Sigmoid colon (tissue), 4 donors: ENCODE measurements around the genes GULP1 and ANKAR.

GRCh38 chr2:187547229-187548230, 6.7 kb downstream of the TFPI start:
- PRO-cap: no peak
- RAMPAGE, long total RNA, 4 experiments: no peak in any of the 4 experiments

DNA sequence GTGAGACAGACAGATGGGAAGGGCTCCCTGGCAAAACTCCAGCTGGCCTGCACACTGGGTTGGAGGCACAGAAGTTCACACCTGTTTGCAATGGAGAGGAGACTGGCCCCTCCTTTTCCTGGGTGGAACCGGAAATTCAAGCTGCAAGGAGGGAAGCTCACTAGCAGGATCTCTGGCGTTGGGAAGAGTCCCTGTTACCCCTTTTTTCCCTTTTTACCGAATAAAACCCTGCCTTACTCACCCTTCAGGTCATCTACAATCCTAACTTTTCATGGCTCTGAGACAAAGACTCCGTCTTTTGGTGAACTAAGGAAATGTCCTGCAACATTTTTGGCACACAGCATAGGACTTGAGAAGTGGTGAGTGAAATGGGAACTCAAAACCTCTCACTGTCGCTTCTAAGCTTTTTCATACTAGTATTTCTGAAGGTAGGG, 100.4 kb upstream of the TFPI start:
- PRO-cap: no peak
- RAMPAGE, long total RNA, 4 experiments: no peak in any of the 4 experiments

DNA sequence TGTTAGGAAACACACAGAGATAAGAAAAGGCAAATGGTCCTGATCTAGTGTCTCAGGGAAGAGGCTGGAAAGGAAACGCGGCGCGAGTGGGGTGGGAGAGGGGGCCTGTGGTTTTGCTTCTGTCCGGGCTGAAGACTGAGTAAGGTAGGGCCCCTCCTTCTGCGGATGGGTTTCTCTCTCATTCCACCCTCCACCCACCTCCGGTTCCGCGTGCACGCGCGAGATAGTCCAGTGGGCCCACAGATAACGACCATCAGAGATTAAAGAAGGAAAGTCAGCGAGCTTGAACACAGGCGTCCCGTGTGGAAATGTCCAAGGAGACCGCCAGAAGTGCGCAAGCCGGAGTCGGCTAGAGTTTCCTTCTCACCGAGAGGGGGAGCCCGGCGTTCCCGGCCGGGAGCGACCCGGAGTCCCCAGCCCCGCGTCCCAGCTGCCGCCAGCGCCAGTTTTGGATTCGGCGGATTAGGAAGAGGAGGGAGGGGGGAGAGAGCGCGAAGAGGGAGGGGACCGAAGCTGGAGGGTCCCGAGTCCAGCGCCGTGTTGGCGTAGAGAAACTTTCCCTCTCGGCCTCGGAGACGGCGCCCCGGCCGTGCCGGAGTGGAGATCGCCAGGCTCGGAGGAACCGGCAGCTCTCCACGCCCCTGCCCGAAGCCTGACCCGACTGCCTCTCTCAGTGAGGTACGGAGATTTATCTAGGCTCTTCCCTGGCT, at the start of gene GULP1:
TSS of gene GULP1 (plus strand) at position 386 of the 710 bp plus-strand sequence.
- PRO-cap: bidirectional peak, plus-strand start at position 465 of the sequence, minus-strand start at position 428 of the sequence
- RAMPAGE, long total RNA, 4 experiments: start-site peak on the plus strand in 4 of 4 experiments, centred at positions 205 to 466 of the sequence, 21 to 399 reads per replicate

DNA sequence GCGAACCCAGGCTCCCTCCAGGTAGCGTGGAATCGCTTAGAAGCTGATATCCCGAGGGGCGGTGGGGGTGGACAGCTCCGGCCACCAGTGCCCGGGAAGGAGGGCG, 378 bp downstream of the GULP1 start:
- PRO-cap: no peak
- RAMPAGE, long total RNA, 4 experiments: no peak in any of the 4 experiments

DNA sequence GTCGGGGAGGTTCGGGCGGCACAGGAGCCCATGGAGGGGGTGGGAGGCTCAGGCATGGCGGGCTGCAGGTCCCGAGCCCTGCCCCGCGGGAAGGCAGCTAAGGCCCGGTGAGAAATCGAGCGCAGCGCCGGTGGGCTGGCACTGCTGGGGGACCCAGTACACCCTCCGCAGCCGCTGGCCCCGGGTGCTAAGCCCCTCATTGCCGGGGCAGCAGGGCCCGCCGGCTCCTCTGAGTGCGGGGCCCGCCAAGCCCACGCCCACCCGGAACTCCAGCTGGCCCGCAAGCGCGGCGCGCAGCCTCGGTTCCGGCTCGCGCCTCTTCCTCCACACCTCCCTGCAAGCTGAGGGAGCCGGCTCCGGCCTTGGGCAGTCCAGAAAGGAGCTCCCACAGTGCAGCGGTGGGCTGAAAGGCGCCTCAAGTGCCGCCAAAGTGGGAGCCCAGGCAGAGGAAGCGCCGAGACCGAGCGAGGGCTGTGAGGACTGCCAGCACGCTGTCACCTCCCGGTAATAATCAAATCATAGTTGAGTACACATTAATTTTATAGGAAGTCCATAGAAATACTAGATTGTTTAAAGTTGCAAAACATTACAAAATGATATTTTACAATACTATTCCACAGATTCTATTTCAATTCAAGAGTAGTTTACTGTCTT, 314.9 kb downstream of the GULP1 start:
- PRO-cap: no peak
- RAMPAGE, long total RNA, 4 experiments: no peak in any of the 4 experiments

- PRO-cap: no peak
- RAMPAGE, long total RNA, 4 experiments: no peak in any of the 4 experiments
Observed at GRCh38 chr2:188902984-188903238, 71.3 kb upstream of the COL3A1 start.

DNA sequence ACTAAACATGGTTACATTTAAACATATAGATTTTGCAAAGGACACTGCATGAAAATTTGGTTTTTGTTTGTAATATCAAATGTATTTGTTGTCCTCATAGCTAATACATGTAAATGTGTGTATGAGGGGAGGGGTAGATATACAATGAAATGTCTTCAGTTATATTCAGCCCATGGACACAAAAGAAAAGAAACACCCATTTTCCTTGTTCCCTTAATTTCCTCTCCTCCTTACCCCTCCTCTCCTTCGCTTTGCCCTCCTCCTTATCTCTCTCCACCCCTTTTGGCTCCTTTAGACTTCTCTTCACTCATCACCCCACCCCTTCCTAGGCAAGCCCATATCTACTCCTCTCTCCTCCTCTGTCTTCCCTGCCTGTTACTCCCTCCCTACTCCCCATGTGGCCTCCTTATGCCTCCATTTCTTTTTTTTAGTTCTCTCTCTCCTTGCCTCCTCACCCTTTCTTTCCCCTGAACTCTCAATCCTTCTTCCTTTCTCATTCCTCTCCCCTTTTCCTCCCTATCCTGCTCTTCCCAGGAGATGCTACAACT, 1.5 kb downstream of the COL3A1 start:
- PRO-cap: bidirectional peak, plus-strand start at position 371 of the sequence, minus-strand start at position 180 of the sequence
- RAMPAGE, long total RNA, 4 experiments: no peak in any of the 4 experiments

GRCh38 chr2:188976534-188977129, 2.5 kb downstream of the COL3A1 start:
- PRO-cap: no peak
- RAMPAGE, long total RNA, 4 experiments: no peak in any of the 4 experiments

DNA sequence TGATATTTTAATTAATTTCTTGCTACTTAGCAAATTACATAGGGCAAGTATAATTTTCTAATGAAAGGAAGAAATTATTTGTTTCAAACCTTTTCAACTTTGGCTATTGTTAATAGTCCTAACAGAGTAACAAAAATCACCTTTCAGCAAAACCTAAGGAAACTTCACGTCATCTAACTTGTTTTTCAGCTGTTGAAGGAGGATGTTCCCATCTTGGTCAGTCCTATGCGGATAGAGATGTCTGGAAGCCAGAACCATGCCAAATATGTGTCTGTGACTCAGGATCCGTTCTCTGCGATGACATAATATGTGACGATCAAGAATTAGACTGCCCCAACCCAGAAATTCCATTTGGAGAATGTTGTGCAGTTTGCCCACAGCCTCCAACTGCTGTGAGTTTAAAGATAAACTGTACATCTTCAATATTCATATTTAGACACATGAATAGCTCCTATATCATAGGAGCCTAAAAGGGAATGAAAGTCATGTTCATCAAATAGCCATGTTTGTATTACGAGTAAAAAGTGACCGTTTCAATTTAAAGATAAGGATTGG, 10.5 kb downstream of the COL3A1 start:
- PRO-cap: bidirectional peak, plus-strand start at position 350 of the sequence, minus-strand start at position 175 of the sequence
- RAMPAGE, long total RNA, 4 experiments: no peak in any of the 4 experiments

DNA sequence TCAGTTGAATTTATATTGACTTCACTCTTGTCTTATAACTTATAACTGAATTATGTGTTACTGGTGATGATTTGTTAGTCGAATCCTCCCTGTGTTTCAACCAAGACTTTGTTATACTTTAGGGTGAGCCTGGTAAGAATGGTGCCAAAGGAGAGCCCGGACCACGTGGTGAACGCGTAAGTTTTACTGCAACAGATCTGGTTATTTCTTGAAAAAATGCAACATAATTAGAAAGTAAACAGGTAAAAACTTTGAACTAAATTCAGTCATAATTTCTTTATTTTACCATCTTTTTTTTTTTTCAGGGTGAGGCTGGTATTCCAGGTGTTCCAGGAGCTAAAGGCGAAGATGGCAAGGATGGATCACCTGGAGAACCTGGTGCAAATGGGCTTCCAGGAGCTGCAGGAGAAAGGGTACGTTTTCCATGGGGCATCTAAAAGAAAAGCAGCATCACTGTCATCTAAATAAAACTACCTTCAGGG, 20.3 kb downstream of the COL3A1 start:
- PRO-cap: no peak
- RAMPAGE, long total RNA, 4 experiments: start-site peak on the plus strand in 1 of 4 experiments, centred at position 355 of the sequence, 527 reads per replicate

GRCh38 chr2:189217412-189217994, 37.9 kb upstream of the COL5A2 start:
- PRO-cap: no peak
- RAMPAGE, long total RNA, 4 experiments: no peak in any of the 4 experiments

DNA sequence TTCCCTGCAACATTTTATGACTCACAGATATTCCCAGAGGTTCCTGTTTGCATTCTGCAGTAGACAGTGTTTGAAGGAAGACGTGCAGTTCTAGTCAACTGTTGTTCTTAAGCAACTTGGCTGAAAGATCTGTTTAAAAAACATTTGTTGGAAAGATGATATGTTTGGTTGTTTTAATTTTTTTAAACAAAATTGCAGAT, 103.5 kb upstream of the WDR75 start:
- PRO-cap: no peak
- RAMPAGE, long total RNA, 4 experiments: no peak in any of the 4 experiments

- PRO-cap: unidirectional peak, plus-strand start at chr2:189674607
- RAMPAGE, long total RNA, 4 experiments: start-site peak on the plus strand in 2 of 4 experiments, at chr2:189674535-189674704 at its widest, 28 to 55 reads per replicate
Observed at GRCh38 chr2:189673916-189675337, at the start of gene ANKAR. Gene ANKAR, plus strand, starts transcription at chr2:189674670.

DNA sequence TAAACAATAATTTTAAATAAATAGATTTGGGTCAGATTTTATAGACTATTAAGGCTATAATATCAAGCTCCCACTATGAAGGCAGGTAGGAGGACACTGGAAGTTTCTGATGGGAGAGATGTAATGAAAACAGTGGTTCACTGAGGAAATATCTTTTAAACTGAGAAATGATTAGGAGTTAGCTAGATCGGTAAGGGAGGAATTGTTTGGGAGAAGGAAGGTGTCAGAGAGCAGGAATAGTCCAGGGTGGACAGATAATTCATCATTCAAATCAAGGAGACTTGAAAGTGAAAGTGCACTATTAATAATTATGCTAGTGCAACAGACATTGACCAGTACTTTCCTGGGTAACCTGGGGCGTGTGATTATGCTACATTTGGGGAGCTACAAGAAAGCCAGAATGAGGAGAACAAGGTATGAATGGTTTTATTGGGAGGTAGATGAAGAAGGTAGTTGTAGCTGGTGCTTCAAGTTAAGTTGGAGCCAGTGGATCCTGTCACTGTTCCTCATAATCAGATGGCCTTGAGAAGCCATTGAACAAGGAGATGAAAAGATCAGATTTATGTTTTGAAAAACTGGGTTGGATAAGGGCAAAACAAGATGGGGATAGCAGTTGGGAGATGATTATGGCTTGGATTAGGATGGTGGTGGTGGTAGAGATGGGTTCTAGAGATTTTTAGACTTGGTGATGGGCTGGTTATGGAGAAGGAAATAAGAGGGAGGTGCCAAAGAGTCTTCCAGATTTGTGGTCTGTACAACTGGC, 28.4 kb downstream of the ANKAR start:
- PRO-cap: no peak
- RAMPAGE, long total RNA, 4 experiments: no peak in any of the 4 experiments

DNA sequence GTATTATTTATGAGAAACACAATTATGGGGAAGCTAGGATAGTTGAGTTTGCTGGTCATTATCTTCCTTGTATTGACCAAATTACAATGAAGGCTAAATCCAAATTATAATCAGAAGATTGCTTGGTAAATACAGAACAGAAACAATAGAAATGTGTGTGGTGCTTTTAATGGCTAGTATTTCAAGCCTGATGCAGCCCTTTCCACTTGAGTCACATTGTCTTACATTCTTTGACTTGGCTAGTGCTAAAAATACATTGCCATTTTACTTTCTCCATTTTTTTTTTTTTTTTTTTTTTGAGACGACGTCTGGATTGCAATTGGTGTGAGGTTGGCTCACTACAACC, 2.9 kb upstream of the OSGEPL1 start:
- PRO-cap: no peak
- RAMPAGE, long total RNA, 4 experiments: no peak in any of the 4 experiments

DNA sequence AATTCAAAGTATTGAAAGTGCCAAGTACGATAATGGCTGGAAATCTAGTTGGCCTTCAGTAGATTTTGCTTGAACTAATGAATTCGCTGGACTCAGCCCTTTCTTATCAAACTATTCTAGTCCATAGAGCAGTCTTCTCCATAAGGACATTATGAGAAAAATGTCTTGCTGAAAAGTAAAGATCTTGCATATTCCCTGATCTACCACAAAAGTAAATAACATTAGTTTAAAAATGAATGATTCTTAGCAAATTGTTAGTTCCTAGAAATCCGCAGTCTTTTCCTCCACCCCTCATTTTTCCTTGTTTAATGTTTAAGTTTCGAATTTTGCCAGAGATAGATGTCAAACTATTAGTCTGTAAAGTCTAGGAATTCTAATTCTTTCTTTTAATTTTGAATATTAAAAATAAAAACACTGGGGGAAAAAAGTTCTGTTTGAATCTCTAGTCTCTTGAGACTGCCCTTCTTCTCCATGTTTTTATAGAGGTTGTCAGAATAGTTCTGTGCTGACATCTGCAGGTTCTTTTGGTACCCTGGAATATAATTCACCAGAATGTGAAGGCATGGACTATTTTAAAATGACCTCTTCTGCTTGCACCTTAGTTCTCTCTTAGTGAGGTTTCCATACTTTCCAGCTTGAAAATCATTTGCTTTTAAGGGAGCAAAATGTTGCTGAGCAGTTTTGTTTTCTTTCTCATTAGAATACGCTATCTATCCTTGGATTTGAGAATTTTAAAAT, 2.7 kb downstream of the C2orf88 start:
- PRO-cap: no peak
- RAMPAGE, long total RNA, 4 experiments: no peak in any of the 4 experiments

GRCh38 chr2:190359739-190360540, 16.6 kb downstream of the INPP1 start:
- PRO-cap: no peak
- RAMPAGE, long total RNA, 4 experiments: no peak in any of the 4 experiments

DNA sequence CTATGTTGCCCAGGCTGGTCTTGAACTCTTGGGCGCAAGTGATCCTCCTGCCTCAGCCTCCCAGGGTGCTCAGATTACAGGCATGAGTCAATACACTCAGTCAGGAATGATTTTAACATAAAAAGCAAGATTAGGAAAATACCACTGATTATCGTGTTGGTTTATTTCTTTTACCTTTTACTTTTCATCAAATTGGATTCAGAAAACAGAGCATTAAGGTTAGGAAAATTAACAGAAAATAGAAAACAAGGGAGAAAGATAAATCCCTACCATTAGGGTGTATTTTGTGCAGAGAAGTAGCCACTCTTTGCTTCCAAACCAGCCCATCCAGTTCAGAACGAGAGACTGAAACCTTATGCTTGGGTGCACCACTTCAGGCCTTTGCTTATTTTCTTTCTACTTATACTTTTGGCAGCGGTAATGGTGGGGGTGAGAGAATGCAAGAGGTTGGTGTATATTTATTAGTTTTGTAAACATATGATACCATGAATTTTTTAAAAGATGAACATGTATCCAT, 60.6 kb downstream of the MFSD6 start:
- PRO-cap: no peak
- RAMPAGE, long total RNA, 4 experiments: no peak in any of the 4 experiments

- PRO-cap: no peak
- RAMPAGE, long total RNA, 4 experiments: no peak in any of the 4 experiments
Observed at GRCh38 chr2:190535954-190536804, 1.7 kb upstream of the NEMP2 start.

DNA sequence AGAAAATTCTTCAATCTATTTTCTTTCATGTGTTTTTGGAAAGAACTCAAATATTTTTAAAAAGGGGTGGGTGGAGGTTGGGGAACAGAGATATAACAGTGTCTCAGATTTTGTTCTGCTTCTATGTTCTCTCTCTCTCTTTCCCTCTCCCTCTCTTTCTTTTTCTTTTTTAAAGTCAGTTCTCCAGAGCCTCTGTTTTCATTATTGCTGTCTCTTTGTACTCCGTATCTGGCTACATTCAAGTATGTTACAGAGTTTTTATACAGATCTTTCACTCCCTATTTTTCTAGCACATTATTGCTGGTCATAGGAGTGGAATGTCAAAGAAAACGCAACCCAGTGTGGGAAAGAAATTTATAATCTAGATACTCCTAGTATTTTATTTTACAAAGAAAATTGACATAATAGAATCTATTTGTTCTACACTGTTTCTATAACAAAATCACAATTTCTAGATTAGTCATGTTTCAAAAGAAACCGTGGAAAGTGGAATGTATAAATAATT, 11.2 kb upstream of the NEMP2 start:
- PRO-cap: no peak
- RAMPAGE, long total RNA, 4 experiments: no peak in any of the 4 experiments